Measurements from ENCODE around the gene ANKRD66.

DNA sequence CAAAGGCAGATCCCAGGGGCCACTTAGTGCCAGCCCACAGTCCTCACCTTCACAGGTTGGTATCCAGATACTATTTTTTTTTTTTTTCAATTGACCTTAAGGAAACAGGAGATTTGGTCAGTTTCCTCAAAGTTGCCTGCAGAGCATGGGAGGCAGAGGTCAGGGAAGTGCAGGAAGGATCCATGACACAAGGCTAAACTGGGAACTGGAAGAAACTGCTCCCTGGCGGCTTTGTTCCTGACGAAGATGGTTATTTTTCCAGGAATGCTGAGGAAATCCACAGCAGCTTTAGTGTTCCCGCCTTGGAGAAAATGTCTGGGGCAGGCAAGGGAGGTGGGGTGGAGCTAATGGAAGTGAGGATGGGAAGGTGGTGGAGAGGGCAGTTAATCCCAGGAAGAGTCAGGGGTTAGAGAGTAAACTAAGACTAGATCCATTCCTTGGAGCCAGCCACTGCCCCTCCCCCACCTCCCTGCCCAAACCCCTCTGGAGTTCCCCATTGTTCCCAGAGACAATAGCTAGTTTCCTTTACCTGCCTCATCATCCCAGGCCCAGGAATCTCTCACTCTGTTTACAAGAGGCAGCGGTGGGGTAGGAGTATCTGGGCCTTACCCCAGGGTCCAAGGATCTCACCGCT, 14.3 kb upstream of the MYMX start:
- PRO-cap, 3 experiments, result no peak in any of the 3 experiments
- RAMPAGE, long total RNA, 4 experiments, result no peak in any of the 4 experiments
- RRBS, result no CpG with 5 or more reads among the region's 5 CpGs

DNA sequence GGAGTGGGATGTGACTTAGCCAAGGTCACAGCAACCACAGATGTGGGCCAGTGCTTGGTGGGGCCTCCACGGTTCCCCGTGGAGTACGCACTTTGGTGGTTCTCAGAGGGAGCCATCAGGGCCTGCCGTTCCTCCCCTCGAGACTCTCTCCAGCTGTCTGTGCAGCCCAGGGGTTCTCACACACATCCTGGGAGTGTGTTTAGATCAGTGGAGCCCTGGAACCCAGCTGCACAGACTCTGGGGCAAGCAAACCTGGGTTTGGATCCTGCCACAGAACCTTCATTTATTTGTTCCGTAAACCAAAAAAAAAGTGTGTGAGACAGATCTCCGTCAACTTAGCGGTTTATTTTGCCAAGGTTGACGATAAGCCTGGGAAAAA, 13.7 kb upstream of the MYMX start:
- PRO-cap, 3 experiments, result no peak in any of the 3 experiments
- RAMPAGE, long total RNA, 4 experiments, result no peak in any of the 4 experiments
- RRBS, result no CpG with 5 or more reads among the region's 9 CpGs

GRCh38 chr6:44227265-44227685, 3.9 kb downstream of the SLC29A1 start:
- PRO-cap, 3 experiments, result peak in 2 of 3 experiments; most common minus-strand start chr6:44227570 (in 1)
- RAMPAGE, long total RNA, 4 experiments, result no peak in any of the 4 experiments
- RRBS, result no CpG with 5 or more reads among the region's 7 CpGs

DNA sequence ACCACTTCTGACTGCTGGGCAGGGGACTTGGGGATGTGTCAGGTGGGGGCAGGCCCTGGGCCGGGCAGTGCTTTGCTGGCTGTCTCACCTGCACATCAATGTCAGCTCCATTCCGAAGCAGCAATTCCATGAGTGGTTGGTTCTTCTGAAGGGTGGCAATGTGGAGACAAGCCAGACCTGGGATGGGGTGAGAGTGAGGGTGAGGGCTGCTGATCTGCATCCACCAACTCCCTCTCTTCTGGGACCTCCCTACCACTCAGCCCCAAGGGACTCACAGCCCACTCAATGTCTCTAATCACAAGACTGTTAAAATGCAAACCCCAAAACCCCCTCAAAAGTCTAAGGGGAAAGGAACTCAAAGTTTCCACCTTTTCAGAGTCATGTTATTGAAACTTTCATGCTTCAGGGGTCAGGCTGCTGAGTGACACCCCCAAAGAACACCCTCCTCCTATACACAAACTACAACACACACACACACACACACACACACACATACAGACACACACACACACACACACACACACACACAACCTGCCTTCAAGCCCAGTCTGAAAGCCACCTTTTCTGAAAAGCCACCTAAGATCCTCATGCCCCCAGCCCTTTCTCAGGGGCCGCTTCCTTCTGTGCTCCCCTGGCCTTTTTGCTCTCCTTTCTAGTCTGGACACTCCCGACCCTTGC, 3.2 kb upstream of the SLC35B2 start:
- PRO-cap, 3 experiments, result no peak in any of the 3 experiments
- RAMPAGE, long total RNA, 4 experiments, result no peak in any of the 4 experiments
- RRBS, result no CpG with 5 or more reads among the region's 4 CpGs

- PRO-cap, 3 experiments, result no peak in any of the 3 experiments
- RAMPAGE, long total RNA, 4 experiments, result no peak in any of the 4 experiments
- RRBS, result no CpG with 5 or more reads among the region's 2 CpGs
Observed at GRCh38 chr6:44261951-44262367, 3.4 kb downstream of the NFKBIE start.

GRCh38 chr6:44388155-44388672, 708 bp downstream of the CDC5L start:
- PRO-cap, 3 experiments, result peak in 3 of 3 experiments; most common plus-strand start chr6:44388196 (in 1); most common minus-strand start chr6:44388433 (in 3)
- RAMPAGE, long total RNA, 4 experiments, result no peak in any of the 4 experiments
- RRBS, result no CpG with 5 or more reads among the region's 13 CpGs

DNA sequence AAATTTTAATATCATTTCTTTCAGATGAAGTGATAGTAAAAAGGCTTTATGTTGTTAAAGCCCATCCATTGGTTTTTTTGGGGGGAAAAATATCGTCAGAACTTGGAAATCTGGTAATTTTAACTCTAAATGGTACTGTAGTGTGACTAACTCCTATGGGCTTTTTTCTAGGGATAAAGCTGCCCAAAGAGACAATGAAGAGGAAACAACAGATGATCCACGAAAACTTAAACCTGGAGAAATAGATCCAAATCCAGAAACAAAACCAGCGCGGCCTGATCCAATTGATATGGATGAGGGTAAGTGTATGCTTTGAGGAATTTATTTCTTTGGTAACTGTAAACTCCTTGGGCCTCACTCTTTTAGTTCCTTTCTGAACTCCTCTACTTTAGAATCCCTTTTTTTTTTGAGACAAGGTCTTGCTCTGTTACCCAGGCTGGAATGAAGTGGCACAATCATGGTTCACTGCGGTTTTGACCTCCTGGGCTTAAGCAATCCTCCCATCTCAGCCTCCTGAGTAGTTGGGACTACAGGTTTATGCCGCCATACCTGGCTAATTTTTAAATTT, 5.9 kb downstream of the CDC5L start:
- PRO-cap, 3 experiments, result no peak in any of the 3 experiments
- RAMPAGE, long total RNA, 4 experiments, result no peak in any of the 4 experiments
- RRBS, result no CpG with 5 or more reads among the region's 6 CpGs

- PRO-cap, 3 experiments, result no peak in any of the 3 experiments
- RAMPAGE, long total RNA, 4 experiments, result no peak in any of the 4 experiments
- RRBS, result no CpG with 5 or more reads among the region's 2 CpGs
Observed at GRCh38 chr6:44558592-44559171, 171.2 kb downstream of the CDC5L start.

DNA sequence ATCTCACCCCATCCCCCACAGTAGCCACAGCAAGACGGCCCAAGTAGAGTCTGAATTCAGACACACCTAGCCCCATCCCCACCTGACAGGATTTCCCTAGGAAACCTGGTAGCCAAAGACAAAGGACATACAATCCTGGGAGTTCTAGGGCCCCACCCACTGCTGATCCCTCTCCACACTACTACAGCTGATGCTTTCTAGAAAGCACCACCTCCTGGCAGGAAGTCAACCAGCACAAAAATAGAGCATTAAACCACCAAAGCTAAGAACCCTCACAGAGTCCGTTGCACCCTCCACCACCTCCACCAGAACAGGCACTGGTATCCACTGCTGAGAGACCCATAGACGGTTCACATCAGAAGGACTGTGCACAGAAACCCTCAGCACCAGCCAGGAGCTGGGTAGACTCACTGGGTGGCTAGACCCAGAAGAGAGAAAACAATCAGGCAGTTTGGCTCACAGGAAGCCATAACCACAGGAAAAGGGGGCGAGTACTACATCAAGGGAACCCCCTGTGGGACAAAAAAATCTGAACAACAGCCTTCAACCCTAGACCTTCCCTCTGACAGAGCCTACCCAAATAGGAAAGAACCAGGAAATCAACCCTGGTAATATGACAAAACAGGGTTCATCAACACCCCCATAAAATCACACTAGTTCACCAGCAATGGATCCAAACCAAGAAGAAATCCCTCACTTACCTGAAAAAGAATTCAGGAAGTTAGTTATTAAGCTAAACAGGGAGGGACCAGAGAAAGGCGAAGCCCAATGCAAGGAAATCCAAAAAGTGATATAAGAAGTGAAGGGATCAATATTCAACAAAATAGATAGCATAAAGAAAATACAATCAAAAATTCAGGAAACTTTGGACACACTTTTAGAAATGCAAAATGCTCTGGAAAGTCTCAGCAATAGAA, 17.6 kb upstream of the RUNX2 start:
- PRO-cap, 3 experiments, result no peak in any of the 3 experiments
- RAMPAGE, long total RNA, 4 experiments, result no peak in any of the 4 experiments
- RRBS, result no CpG with 5 or more reads among the region's 5 CpGs

DNA sequence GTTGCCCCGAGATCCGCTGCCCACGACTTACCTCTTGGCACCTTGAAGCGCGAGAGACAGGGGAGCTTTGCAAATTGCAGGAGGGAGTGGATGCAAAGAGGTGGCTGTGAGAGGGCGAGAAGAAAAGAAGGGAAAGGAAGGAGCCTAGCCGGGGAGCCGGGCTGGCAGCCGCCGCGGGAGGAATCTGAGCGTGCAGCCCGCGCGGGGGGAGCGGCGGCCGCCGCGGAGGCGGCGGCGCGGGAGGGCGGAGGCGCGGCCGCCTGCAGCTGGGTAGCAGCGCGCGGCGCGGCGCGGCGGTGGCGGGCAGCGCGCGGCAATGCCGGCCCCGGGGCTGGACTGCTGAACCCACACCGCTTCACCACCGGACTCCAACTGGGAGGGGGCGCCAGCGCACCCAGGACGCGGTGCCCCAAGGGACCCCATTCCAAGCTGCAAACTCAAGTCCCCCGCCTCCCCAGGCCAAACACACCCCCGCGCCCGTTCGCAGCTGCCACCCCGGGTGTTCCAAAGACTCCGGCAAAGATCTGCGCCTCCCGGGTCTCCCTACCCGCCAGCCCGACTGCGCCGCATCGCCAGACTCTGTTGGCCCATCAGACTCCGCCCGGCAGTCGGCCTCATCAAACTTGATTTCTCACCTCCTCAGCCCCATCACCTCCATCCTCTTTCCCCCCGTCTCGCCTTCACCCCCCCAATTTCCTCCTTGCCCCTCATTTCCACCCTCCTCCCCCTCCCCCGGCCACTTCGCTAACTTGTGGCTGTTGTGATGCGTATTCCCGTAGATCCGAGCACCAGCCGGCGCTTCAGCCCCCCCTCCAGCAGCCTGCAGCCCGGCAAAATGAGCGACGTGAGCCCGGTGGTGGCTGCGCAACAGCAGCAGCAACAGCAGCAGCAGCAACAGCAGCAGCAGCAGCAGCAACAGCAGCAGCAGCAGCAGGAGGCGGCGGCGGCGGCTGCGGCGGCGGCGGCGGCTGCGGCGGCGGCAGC, 44.4 kb upstream of the SUPT3H start:
- PRO-cap, 3 experiments, result peak in 3 of 3 experiments; most common plus-strand start position 276 of the sequence (in 2); most common minus-strand start position 186 of the sequence (in 3)
- RAMPAGE, long total RNA, 4 experiments, result no peak in any of the 4 experiments
- RRBS, result 2% methylated on average over 16 of the region's 91 CpGs

- PRO-cap, 3 experiments, result no peak in any of the 3 experiments
- RAMPAGE, long total RNA, 4 experiments, result start-site peak on the plus strand in 2 of 4 experiments, at chr6:45548017-45548937 at its widest, 6 to 9 reads per replicate
- RRBS, result no CpG with 5 or more reads among the region's 4 CpGs
Observed at GRCh38 chr6:45548271-45549126, 170.8 kb upstream of the SUPT3H start.

GRCh38 chr6:45663067-45663378, 285.3 kb upstream of the SUPT3H start:
- PRO-cap, 3 experiments, result no peak in any of the 3 experiments
- RAMPAGE, long total RNA, 4 experiments, result no peak in any of the 4 experiments
- RRBS, result 49% methylated on average over 6 of the region's 24 CpGs

GRCh38 chr6:45959365-45960056, 56.1 kb downstream of the CLIC5 start:
- PRO-cap, 3 experiments, result no peak in any of the 3 experiments
- RAMPAGE, long total RNA, 4 experiments, result no peak in any of the 4 experiments
- RRBS, result no CpG with 5 or more reads among the region's 4 CpGs

GRCh38 chr6:46190699-46191456, 20.1 kb upstream of the ENPP5 start:
- PRO-cap, 3 experiments, result no peak in any of the 3 experiments
- RAMPAGE, long total RNA, 4 experiments, result no peak in any of the 4 experiments
- RRBS, result no CpG with 5 or more reads among the region's 4 CpGs

- PRO-cap, 3 experiments, result no peak in any of the 3 experiments
- RAMPAGE, long total RNA, 4 experiments, result no peak in any of the 4 experiments
- RRBS, result no CpG with 5 or more reads among the region's 3 CpGs
Observed at GRCh38 chr6:46484500-46484868, 6.8 kb downstream of the RCAN2 start.

DNA sequence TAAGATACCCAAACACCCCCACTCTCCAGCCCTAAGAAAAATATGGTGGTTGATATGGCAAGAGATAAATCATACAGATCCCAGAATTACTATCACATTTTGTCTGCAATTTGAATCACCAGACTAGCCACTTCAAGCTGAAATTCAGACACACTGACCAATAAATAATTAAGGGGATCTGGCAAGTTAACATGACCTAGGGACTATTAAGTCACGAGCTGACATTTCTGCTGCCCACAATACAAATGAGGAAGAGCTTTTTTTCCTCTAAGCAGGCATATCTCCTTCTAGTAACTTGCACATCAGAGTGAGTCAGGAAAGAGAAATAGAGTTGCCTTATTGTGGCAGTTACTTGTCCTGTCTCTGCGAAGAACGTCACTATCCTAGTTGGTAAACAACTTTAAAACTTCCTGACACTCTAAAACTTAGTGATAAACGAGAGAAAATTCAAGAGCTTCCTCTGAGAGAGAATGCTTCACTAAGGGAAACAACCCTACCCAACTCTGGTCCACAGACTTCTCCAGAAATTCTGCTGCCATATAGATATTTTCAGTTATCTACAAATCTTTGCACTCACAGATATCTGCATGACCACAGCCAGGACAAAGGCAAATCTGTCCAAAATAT, 4.2 kb downstream of the PLA2G7 start:
- PRO-cap, 3 experiments, result peak in 3 of 3 experiments; most common plus-strand start position 463 of the sequence (in 2); most common minus-strand start position 162 of the sequence (in 2)
- RAMPAGE, long total RNA, 4 experiments, result no peak in any of the 4 experiments
- RRBS, result no CpG with 5 or more reads among the region's 4 CpGs

- PRO-cap, 3 experiments, result no peak in any of the 3 experiments
- RAMPAGE, long total RNA, 4 experiments, result no peak in any of the 4 experiments
- RRBS, result no CpG with 5 or more reads among the region's 2 CpGs
Observed at GRCh38 chr6:46746608-46747055, at the start of gene ANKRD66. ANKRD66 (plus strand) TSS chr6:46746933.

GRCh38 chr6:47285649-47286742, 23.7 kb downstream of the TNFRSF21 start:
- PRO-cap, 3 experiments, result no peak in any of the 3 experiments
- RAMPAGE, long total RNA, 4 experiments, result no peak in any of the 4 experiments
- RRBS, result no CpG with 5 or more reads among the region's 19 CpGs

DNA sequence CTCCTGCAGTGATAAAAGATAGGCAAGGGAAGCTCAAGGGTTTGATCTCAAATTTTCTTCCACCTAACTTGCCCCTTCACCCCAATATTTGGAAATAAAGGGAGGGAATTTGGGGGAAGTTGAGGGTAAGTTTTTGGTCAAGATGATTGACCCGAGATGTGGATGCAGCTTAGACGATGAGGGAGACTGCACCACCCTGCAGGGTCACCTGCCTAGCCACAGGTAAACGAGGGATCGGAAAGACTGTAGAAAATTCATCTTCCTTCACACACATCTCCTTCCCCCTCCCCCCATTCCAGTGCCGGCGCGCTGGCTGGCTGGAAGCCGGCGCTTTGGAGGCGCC, 1.3 kb downstream of the TNFRSF21 start:
- PRO-cap, 3 experiments, result no peak in any of the 3 experiments
- RAMPAGE, long total RNA, 4 experiments, result no peak in any of the 4 experiments
- RRBS, result no CpG with 5 or more reads among the region's 10 CpGs

GRCh38 chr6:47310174-47310515, 440 bp upstream of the TNFRSF21 start:
- PRO-cap, 3 experiments, result no peak in any of the 3 experiments
- RAMPAGE, long total RNA, 4 experiments, result no peak in any of the 4 experiments
- RRBS, result no CpG with 5 or more reads among the region's 6 CpGs